Mammary epithelial cell (primary cell): ENCODE measurements around the genes BBIP1 and GPAM.

DNA sequence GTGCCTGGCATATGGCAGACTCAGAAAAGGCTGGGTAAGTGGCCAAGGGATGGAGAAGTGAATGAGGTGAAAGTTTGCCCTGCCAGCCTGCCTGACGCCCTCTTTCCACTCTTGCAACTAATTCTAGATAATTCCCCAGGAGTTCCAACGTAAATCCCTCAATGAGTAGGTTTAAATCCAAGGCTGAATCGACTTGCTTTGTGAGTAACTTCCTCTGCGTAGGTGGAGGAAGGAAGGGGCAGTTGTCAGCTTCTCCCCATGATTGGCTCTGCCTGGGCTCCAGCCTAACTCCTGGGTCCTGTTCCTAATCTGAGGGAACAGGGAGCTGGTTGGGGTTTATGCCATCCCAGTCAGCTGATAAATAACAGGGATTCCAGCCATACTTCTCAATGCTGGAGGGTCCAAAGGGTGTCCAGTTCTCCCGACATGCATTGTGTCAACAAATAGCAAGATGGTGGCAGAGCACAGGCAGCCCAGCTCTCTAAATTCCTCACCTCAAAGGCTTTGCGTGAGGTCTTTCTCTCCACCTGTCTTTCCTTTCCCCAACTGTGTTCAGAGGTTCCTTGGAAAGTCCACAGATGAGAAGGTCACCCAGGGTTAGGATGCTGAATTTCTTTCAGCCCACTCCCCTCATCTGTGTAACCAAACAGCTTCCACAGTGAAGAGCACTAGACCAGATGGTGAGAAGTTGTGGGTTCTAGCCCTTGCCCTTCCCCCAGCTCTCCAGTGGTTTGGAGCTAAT is 14.4 kb downstream of the DUSP5 start:
- CAGE, long polyA plus RNA: no peak
- RRBS: no CpG with 5 or more reads among the region's 6 CpGs

DNA sequence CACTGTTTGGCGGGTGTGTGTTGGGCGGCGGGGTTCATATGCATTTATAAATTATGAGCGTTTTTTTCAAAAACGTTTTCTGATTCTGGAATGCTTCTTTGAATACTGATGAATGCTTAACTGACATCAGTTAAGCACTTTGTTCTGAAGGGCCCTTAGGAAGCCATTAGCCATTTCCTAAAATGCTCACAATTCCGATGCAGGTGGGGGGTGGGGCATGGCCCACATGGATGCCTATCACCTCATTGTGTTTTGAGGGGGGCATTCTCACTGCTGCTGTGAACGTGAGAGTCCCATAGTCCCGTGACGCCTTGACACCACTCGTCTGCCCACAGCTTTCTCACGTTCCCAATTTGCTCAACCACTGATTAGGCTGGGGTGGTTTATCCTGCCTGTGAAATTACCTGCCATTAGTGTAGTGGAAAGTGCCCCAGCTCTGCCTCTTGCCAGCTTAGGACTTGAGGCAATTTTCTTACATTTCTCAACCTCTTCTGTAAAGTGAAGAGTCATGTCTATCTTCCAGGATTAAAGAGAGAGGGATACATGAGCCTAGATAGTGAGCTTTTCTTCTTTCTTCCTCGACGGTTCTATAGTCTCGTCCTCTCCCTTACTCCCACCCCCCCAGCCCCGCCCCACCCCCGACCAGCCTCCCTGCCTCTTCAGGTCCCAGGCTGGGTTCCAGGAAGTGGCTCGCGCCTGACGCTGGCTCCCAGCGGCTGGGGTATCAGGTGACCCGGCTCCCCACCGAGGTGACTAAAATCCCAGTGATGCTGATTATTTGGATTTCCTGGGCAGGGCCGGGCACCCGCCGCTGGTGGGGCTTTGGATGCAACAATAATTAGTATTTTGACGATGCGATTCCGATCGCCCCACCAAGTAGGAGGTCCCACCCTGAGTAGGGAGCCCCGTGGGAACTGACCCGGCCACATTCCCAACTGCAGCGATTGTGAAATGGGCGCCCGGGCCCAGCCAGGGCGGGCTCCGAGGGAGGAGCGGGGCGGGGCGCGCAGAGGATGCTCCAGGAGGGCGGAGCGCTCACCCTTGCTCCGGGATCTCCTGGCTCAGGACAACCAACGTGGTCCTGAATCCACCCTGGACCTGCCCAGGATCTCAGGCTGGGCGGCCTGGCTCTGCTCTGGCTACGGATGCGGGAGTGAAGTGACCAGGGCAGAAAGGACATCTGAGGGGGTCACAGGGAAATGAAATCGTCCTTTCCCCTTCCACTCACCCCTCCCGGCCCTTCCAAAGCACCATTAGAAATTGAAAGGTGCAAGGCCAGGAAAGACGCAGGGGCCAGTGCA is 32.2 kb downstream of the DUSP5 start:
- CAGE, long polyA plus RNA: no peak
- RRBS: 5% methylated on average over 7 of the region's 50 CpGs

GRCh38 chr10:110646372-110646911 is 2.3 kb downstream of the RBM20 start:
- CAGE, long polyA plus RNA: no peak
- RRBS: no CpG with 5 or more reads among the region's 10 CpGs

GRCh38 chr10:110701014-110701685 is 57.0 kb downstream of the RBM20 start:
- CAGE, long polyA plus RNA: no peak
- RRBS: 100% methylated on average over 3 of the region's 8 CpGs

DNA sequence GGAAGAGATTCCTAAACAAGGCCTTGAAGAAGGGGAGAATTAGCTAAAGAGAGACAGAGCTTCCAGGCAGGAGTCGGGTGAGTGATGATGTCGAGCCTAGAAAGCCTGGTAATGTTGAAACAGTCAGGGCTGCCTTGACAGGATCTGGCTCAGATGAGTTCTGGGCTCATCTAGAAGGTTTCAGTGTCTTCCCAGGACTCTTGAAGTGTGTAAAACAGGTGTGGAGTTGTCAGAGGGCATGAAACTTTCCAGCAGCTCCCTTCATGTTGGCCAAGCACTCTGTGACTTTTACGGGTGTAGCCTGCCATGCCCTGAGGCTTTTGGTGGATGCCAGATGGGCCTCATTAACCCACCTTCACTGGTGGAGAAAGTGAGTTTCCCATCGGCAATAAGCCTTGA is 66.5 kb upstream of the PDCD4 start:
- CAGE, long polyA plus RNA: no peak
- RRBS: no CpG with 5 or more reads among the region's 4 CpGs

DNA sequence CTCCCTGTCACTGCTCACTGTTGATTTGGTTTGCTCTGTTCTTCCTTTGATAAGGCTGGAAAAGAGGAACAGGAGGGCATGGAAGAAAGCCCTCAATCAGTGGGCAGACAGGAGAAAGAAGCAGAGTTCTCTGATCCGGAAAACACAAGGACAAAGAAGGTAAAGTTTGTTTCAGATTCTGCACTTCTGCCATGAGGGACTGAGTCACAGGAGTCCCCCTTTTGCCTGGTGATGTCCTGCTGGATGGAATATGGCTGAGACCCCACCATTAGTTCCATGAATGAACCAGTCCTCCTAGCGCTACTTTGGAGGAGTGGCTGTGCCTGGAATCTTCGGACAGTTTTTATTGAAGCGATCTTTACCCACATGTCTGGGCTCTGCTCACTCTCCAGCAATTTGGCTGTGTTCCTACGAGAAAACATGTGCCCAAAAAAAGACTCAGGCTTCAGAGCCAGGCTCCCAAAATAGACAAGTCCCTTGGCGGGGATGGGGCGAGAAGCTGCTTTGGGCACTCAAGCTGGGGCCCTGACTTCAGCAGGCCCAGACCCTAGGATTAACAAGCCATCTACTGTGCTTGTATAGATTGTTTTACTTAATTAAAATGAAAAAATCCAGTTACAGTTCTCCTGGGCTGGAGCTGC is 51.6 kb upstream of the PDCD4 start:
- CAGE, long polyA plus RNA: no peak
- RRBS: no CpG with 5 or more reads among the region's 7 CpGs

DNA sequence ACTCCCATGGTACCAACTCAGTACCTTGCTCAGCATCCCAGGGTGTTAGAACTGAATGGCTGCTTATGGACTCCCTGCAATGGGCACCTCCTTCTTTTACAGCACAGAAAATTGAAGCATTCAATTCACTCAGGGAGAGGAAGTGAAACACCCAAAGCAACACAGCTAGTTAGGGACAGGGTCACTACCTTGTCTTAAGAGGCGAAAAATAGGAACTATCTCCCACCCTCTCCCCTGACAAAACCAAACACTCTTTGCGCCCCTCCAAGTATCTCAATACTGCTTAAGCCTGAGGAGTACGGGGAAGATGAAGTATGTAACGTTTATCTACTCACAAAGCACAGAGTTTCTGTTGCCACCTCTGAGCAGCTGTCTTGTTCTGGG is 4.2 kb upstream of the PDCD4 start:
- CAGE, long polyA plus RNA: no peak
- RRBS: no CpG with 5 or more reads among the region's 4 CpGs

- CAGE, long polyA plus RNA: no peak
- RRBS: no CpG with 5 or more reads among the region's 4 CpGs
Measured at GRCh38 chr10:110873876-110874408, 2.2 kb downstream of the PDCD4 start.

DNA sequence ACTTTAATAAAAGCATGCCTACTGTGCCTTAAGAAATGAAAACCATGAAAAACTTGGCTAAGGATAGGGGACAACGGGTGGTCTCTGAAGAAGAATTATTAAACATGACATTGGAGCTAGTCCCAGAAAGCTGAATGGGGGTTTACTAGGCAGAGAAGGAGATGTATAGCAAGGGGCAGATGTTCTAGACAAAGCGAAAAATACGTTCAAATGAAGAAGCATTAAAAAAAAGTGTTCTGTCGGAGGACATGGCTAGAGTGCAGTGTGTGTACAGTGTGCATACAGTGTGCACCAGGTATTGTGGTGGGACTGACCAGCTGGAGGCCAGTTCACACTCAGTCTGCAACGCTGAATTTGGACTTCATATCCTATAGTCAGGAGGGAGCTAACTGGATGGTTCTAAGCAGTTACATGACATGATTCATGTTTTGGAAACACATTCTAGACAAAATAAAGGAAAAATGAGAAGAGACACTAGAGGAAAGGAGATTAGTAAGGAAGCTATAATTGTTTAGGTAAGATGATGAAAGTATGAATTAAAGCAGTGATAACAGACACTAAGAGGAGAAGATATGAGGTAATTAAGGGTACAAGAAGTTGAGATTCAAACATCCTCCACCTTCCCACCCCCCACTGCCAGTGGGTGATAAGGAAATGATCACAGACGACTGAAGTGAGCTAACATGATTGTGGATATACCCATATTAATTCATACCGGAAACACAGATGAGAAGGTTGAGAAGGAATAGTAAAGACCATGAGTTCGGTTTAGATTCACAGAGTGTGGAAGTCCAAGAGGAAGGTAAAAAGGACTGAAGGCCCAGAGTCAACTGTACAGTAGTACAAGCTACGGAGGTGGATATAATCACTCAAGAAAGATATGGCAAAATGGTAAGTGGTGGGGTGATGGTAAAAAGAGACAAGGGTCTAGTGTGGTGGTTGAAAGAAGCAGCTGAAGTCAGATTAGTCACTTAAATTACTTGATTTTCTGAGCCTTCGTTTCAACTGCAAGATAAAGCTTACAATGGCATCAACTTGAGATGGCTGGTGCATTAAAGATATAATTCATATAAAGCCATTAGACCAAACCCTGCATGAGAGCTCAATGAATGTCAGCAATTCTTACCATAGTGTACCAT is 8.6 kb downstream of the BBIP1 start:
- CAGE, long polyA plus RNA: no peak
- RRBS: no CpG with 5 or more reads among the region's 10 CpGs

DNA sequence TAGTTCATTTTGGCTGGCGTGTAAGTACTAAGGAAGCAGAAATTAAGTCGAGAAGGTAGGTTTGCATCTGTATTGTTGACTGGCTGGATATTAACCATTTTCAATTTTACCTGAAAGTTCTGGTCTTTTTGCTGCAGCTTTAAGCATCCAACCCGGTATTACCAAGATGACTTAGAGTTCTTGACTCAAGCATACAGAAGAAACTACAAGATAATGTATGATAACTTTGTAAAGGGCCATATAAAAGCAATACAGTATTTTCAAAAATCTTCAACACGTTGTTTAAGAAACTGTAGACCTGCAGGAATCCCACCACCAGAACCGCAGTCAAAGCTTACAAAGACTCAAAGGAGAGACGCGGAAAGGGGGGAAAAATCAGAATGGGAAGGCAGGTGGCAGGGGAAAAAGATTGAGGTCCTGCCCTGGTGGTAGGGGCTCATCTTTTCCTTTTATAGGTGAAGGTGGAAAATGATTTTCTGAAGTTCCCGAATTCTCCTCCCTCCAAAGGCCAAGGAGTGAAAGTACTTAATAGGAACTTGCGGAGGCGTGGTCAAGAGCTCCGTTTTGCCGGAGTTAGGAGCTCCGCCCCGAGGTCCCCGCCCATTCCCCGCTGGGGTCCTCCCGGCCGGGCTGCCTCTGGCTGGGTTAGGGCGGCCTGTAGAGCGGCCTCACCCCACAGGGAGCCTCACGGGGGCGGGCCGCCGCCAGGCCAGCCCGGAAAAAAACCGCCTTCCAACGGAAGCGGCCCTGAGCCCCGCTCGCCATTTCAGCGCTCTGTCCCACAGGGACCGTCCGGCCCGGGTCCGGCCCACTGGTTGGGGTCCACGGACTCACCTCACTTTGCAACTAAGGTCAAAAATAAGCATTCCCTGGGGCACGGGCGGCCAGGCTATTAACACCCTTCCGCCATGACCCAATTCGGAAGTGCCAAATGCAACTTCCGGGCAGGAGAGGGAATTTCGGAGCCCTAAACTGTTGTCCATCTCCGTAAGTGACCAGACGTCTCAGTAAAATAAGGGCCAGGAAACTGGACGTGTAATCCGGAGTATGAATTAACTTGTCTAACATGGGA is 633 bp downstream of the BBIP1 start:
- CAGE, long polyA plus RNA: no peak
- RRBS: under 1% methylated on average over 20 of the region's 46 CpGs

DNA sequence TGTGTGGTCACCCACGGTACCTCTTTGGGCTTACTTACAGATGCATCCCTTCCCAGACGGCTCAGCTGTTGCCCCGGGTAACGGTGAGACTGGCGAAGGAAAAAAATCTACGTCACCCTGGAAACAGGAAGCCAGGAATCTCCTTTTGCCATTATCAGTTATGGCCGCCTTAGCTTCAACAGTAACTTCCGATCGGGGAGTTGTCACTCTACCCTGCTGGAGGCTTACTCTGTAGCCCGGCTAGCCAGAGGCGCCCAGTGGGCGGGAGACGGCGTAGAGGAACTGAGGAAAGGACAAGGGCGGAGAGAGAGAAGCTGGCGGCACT is at the start of gene BBIP1:
Gene BBIP1, minus strand, starts transcription at position 98 of the 325 bp plus-strand sequence.
- CAGE, long polyA plus RNA: no peak
- RRBS: 0% methylated on average over 2 of the region's 16 CpGs

DNA sequence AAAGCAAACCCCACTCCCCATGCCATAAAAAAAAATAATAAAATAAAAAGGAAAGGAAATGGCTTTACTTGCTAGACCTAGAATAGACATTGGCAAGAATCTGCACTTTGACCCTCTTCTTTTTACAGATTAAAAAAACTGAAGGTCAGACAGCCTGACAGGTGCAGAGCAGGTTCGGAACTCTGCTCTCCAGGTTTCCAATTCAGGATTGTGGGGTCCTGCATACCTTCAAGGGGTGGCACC is 93.8 kb downstream of the GPAM start:
- CAGE, long polyA plus RNA: no peak
- RRBS: no CpG with 5 or more reads among the region's 1 CpG

DNA sequence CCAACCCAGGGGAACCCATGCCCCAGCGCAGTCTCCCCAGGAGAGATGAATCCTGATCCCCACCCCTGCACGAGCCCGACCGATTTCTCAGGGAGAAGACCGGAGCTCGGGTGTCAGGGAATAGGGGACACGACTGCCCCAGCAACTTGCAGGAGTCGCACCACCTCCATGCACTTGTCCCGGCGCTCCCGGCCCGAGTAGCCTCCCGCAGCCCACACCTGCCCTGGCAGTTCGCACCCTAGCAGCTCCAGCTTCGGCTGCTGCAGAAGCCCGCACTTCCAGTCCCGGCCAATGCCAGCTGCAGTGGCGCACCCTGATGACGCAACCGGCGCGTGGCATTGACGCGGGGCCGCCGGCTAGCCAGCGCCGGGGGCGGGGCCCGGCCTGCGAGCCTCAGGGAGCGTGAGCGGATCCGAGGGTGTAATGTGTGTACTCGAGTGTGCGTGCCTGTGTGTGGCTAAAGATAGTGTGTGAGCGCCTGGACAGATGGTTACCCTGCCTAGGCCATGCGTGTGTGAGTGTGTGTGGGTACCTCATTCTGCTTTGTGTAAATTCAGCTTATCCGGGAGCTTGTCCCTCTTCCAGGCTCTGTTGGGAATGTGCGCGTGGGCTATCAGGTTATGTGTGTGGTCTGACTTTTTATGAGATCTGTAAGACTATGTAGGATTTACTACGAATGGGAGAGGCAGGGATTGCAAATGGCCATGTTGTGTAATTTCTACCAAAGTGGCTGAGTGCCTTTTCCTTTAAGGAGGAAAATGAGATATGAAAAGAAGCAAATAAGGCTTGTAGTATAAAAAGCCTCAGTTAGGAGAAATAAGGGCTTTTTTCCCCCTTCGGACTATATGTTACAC is at the start of gene GPAM:
Gene GPAM, minus strand, starts transcription at position 310 of the 854 bp plus-strand sequence.
- CAGE, long polyA plus RNA: no peak
- RRBS: 3% methylated on average over 12 of the region's 43 CpGs

DNA sequence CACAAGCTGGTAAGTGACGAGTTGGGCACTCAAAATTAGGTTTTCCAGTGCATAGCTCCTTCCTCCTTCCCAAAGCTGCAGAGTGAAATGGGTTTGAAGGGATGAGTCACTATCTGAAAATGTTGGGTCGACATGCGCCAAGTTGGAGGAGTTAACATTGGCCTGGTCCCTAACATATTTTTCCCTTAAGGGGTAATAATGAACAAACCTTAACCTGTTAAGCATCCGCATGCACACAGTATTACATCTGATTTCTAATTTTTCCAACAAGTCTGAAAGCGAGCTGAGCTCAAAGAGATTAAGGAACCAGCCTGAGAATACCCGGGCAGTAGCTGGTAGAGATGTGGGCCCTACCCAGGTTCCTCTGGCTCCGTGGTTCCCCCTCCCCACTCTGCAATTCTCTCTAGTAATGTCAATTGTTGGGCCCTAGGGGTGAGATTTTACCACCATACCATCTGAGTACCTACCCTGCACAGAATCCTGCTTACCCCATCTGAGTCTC is 20.6 kb upstream of the TECTB start:
- CAGE, long polyA plus RNA: no peak
- RRBS: no CpG with 5 or more reads among the region's 7 CpGs

- CAGE, long polyA plus RNA: no peak
- RRBS: no CpG with 5 or more reads among the region's 9 CpGs
Measured at GRCh38 chr10:112360516-112361259, 13.2 kb upstream of the ACSL5 start.

GRCh38 chr10:112480164-112480580 is 33.2 kb downstream of the VTI1A start:
- CAGE, long polyA plus RNA: no peak
- RRBS: no CpG with 5 or more reads among the region's 6 CpGs

- CAGE, long polyA plus RNA: no peak
- RRBS: no CpG with 5 or more reads among the region's 3 CpGs
Measured at GRCh38 chr10:112652359-112652707, 205.3 kb downstream of the VTI1A start.

DNA sequence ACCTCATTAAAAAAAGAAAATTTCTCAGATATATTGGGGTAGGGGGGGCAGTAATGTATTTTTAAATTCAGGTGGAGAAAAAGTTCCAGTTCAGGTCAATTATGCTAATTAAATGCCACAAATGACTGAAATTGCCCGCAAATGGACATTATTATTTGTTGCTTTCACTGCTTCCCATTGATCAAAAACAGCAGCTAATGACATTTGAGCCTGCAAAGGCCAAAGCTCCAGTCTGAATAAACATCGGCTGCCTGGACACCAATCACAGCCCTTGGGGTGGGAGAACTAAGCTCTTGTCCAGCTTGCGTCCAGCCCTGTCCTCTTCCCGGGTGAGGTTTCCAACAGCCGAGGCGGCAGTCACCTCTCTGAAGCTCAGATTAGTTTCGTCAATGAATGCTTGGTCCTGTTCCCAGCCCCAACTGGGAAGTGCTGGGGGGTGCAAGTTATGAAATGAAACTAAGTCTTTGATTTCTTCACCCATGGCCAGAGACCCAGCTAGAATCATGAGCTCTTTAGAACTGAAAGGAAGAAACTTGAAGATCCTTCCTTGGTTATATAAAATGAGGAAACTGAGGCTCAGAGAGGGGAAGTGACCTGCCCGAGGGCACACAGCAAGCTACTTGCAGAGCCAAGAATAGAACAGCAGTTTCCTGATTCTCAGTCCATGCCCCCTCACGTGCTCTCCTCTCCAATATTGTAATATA is 114.1 kb upstream of the TCF7L2 start:
- CAGE, long polyA plus RNA: no peak
- RRBS: no CpG with 5 or more reads among the region's 9 CpGs

GRCh38 chr10:112842517-112843552 is 107.2 kb upstream of the TCF7L2 start:
- CAGE, long polyA plus RNA: no peak
- RRBS: no CpG with 5 or more reads among the region's 7 CpGs

DNA sequence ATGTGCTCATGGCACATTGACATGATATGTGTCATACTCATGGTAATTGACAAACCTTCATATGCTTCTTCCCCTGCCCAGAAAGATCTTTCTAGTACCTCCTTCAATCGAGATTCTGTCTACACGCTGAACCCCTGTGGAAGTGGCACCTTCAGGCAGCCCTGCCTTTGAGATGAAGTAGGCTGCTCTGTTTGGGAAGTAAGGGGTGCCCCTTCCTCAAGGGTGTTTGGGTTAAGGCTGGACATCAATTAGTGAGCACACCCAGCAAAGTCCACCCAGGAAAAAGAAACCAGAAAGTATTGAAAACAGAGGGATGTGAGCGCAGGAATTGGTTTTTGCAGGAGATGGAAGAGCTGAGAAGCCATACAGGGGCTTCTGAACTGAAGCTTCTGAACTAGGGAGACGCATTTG is 98.7 kb upstream of the TCF7L2 start:
- CAGE, long polyA plus RNA: no peak
- RRBS: no CpG with 5 or more reads among the region's 4 CpGs